Prostate gland (tissue), 2 donors: ENCODE results near the gene GPHA2.

GRCh38 chr11:64901722-64902452 lies 15.1 kb downstream of the ATG2A start:
- PRO-cap, result no peak
- RAMPAGE, long total RNA, 2 experiments, result no peak in any of the 2 experiments

- PRO-cap, result no peak
- RAMPAGE, long total RNA, 2 experiments, result start-site peak on the plus strand in 1 of 2 experiments, at chr11:64925493-64925534 at its widest, 5 reads per replicate
These were observed 742 bp downstream of the PPP2R5B start for GRCh38 chr11:64925174-64925687.

- PRO-cap, result no peak
- RAMPAGE, long total RNA, 2 experiments, result start-site peak on the plus strand in 1 of 2 experiments, at chr11:64931501-64931558 at its widest, 6 reads per replicate
These were observed 4.3 kb downstream of the GPHA2 start for GRCh38 chr11:64931217-64931929.

- PRO-cap, result unidirectional peak, minus-strand start at chr11:64935893
- RAMPAGE, long total RNA, 2 experiments, result no peak in any of the 2 experiments
These were observed at the start of gene GPHA2 for GRCh38 chr11:64935753-64936394. Gene GPHA2 (minus strand): TSS chr11:64935893.

DNA sequence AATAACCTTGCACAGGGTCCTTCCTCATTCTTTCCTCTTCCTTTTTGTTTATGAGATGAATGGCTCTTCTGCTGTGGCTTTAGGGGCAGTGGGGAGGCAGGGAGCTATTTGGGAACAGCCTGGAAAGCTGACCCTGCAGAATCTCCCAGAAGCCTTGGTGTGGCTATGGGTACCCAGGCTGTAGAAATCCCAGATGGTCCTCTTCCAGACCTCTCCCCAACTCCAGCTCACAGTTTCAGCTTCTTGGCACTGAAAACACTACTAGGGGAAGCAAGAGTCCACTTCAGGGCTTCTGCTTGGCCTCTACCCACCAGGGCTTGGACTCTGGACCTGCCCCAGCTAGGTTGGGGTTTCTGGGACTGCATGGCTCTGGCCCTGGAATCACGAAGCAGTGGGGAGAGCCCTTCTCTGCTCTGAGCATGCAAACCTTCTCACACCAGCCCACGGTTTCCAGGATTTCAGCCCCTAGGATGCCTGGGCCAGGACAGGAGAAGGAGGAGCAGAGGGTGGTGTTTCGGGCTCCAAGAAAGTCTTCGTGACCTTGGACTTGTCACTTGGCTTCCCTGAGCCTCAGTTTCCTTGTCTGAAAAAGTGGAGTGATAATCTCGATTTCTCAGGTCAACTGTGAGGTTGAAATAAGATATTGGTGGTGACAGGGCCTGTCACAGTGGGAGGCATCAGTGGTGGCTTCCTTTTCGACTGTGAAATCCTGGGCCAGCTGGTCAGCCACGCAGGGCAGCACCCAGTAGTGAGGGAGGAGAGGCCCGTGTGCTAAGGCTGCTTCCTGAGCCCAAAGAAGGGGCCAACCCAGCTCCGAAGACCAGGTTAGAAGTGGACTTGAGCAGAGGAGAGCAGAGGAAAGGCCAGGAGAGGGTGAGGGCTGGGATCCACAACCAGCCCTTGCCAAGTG lies 8.2 kb downstream of the BATF2 start:
- PRO-cap, result no peak
- RAMPAGE, long total RNA, 2 experiments, result no peak in any of the 2 experiments

DNA sequence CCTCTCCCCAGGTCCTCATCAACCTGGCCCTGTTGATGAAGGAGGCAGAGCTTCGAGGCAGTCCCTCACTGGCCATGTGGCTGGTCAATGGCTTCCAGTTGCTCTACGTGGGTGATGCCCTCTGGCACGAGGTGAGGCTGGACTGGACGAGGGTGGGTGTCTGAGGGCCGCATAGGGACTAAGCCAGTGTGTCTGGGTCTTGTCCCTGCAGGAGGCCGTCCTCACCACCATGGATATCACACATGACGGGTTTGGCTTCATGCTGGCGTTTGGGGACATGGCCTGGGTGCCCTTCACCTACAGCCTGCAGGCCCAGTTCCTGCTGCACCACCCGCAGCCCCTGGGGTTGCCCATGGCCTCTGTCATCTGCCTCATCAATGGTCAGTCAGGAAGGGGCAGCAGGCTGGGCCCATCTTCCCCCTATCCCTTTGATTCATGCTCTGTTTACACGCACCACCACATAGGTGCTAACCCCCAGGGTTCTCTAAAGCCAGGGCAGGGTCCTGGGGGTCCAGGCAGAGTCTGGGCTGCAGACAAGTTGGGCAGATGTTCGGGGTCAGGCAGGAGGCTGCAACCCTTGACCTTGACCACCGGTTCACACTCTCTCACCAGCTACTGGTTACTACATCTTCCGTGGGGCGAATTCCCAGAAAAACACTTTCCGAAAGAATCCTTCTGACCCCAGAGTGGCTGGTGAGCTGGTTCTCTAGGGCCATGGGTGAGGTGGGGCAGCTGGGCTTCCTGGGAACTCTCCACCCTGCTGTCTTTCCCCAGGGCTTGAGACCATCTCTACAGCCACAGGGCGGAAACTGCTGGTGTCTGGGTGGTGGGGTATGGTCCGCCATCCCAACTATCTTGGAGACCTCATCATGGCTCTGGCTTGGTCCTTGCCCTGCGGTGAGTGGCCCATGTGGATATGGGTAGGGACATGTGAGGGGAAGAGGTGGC lies 2.5 kb downstream of the ZNHIT2 start:
- PRO-cap, result no peak
- RAMPAGE, long total RNA, 2 experiments, result no peak in any of the 2 experiments

DNA sequence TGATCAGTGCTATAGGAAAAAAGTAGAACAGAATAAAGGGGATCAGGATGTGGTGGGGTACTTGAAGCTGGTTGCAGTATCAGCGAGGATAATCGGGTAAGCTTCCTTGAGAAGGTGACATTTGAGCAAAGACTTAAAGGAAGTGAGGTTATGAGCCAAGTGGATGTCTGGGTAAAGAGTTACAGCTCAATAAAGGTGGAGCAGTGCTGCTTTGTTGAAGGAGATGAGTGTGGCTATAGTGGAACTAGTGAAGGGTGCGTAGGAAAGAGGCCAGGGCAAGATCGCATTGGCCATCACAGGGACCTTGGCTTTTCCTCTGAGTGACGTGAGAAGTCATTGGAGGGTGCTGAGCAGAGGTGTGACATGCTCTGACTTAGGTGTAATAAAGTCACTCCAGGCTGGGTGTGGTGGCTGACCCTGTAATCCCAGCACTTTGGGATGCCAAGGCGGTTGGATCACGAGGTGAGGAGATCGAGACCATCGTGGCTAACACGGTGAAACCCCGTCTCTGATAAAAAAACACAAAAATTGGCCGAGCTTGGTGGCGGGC lies 2.3 kb upstream of the SYVN1 start:
- PRO-cap, result no peak
- RAMPAGE, long total RNA, 2 experiments, result no peak in any of the 2 experiments

DNA sequence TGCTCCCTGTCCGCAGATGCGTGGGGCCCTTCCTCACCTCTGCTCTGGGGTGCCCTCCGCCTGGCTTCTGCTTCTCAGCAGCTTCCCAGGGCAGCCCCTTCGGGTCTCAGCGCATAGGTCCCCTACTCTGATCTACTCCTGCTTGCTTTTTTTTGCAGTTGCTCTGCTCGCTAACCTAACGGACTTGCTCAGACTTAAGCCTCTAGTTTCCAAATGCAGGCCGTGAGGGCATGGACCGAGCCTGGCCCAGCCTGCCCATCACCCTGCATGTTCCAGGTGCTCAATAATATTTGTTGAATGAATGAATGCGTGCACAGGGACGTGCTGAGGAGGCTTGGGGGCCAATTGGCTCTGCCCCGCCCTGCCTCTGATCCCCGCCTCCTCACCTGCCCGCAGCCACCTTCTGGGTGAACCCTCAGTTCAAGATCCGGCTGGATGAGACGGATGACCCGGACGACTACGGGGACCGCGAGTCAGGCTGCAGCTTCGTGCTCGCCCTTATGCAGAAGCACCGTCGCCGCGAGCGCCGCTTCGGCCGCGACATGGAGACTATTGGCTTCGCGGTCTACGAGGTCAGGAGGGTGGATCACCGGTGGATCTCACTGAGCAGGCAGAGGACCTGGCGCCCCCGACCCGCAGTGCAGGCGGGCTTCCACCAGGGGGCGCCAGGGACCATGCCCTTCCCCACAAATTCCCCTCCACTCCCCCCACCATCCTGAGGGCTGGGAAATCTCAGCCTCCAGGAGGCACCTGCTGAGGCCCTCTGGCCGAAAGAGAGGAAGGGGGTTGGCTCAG lies 22.8 kb downstream of the CAPN1 start:
- PRO-cap, result no peak
- RAMPAGE, long total RNA, 2 experiments, result no peak in any of the 2 experiments

DNA sequence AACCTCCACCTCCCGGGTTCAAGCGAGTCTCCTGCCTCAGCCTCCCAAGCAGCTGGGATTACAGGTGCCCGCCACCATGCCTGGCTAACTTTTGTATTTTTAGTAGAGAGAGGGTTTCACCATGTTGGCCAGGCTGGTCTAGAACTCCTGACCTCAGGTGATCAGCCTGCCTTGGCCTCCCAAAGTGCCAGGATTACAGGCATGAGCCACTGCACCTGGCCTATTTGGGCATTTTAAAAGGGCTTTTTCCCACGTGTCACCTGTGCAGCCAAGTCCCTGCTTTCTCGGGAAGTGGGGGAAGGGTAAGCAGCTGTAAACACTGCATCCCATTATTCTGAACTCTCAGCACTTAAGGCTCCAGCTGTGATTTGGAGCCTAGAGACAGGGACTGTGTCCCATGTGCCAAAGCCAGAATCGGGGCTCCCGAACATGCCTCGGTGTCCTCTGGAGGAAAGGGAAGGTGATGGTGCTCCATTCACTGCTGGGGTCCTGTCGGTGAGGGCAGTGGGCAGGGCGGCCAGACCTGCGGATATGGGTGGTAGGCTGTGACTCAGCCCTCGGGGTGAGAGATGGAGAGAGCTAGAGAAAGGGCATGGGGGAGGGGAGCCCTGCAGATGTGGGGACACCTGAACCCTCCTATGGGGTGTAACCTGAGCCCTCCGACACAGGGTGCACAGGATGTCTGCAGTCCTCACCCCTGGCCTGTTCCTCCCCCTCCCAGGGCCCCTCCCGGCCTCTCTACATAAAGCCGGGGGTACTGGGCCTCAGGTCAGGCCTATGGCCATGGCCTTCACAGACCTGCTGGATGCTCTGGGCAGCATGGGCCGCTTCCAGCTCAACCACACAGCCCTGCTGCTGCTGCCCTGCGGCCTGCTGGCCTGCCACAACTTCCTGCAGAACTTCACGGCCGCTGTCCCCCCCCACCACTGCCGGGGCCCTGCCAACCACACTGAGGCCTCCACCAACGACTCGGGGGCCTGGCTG lies 31.7 kb downstream of the CAPN1 start:
- PRO-cap, result no peak
- RAMPAGE, long total RNA, 2 experiments, result no peak in any of the 2 experiments

GRCh38 chr11:65297191-65297569 lies 17.5 kb upstream of the CDC42EP2 start:
- PRO-cap, result no peak
- RAMPAGE, long total RNA, 2 experiments, result no peak in any of the 2 experiments

GRCh38 chr11:65420786-65420932 lies 34.2 kb downstream of the FRMD8 start:
- PRO-cap, result no peak
- RAMPAGE, long total RNA, 2 experiments, result no peak in any of the 2 experiments

DNA sequence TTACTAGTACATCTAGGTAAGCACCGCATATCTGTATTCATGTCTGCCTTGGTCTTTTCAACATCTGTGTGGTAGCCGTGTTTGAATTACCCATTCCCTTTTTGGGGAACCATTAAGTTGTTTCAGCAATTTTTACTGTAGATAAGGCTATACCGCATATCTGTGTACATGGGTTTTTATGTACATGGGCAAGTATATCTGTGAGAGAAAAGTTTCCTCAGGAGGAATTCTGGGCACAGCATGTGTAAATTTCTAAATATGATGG lies 50.1 kb downstream of the FRMD8 start:
- PRO-cap, result no peak
- RAMPAGE, long total RNA, 2 experiments, result no peak in any of the 2 experiments

- PRO-cap, result bidirectional peak, plus-strand start at chr11:65487870, minus-strand start at chr11:65487699
- RAMPAGE, long total RNA, 2 experiments, result no peak in any of the 2 experiments
These were observed 37.5 kb upstream of the SCYL1 start for GRCh38 chr11:65487404-65487773.

- PRO-cap, result bidirectional peak, plus-strand start at chr11:65501743, minus-strand start at chr11:65501670
- RAMPAGE, long total RNA, 2 experiments, result no peak in any of the 2 experiments
These were observed 23.2 kb upstream of the SCYL1 start for GRCh38 chr11:65501296-65502479.

DNA sequence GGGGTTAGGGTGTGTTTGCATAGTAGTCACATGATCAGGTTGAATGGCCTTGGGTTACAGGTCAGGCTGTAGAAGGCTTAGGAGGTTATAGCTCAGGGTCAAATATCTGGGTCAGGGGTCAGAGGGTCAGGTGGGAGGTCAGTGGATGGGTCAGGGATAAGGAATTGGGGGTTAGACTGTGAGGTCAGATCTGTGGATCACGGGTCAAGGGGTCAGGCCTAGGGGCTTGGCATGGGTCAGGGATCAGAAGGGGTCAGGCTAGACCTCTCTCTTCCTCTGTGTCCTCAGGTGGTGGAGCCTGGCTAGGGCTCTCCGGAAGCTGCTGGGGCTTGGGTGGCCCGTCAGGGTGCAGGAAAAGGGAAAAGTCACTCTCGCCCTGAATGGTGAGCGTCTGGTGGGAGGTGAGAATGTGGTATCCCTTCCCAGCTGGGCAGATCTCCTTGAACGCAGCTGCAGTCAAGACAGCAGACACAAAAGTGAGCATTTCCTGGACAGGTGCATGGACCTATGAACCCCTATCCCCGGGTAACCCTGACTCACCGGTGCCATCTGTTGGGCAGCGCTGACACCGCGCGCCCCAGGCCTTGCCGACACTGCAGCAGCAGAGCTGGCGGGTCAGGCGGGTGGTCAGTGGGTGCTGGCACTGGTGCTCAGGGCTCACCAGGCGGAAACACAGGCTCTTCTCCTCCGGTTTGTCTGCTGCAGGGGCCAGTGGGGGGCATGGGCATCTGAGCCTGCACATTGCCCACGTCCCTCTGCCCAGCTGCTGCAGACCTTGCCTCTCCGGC lies 6.3 kb downstream of the LTBP3 start:
- PRO-cap, result no peak
- RAMPAGE, long total RNA, 2 experiments, result start-site peak on the minus strand in 2 of 2 experiments, centred at positions 607 to 611 of the sequence, 28 to 77 reads per replicate

- PRO-cap, result no peak
- RAMPAGE, long total RNA, 2 experiments, result no peak in any of the 2 experiments
These were observed 769 bp upstream of the LTBP3 start for GRCh38 chr11:65558823-65559433.

- PRO-cap, result unidirectional peak, plus-strand start at chr11:65613524
- RAMPAGE, long total RNA, 2 experiments, result no peak in any of the 2 experiments
These were observed 940 bp downstream of the MAP3K11 start for GRCh38 chr11:65612933-65613629.

GRCh38 chr11:65626056-65626333 lies 10.4 kb downstream of the PCNX3 start:
- PRO-cap, result no peak
- RAMPAGE, long total RNA, 2 experiments, result no peak in any of the 2 experiments

- PRO-cap, result bidirectional peak, plus-strand start at chr11:65639870, minus-strand start at chr11:65639698
- RAMPAGE, long total RNA, 2 experiments, result no peak in any of the 2 experiments
These were observed 1.6 kb downstream of the SIPA1 start for GRCh38 chr11:65639379-65640062.

GRCh38 chr11:65640971-65641671 lies 3.2 kb downstream of the SIPA1 start:
- PRO-cap, result no peak
- RAMPAGE, long total RNA, 2 experiments, result no peak in any of the 2 experiments